Panc1 (cell line): ENCODE results near the genes CST4 and CST2.

- RRBS, 2 experiments = no CpG with 5 or more reads among the region's 9 CpGs
Observed at GRCh38 chr20:23083332-23083973, 2.7 kb downstream of the CD93 start.

GRCh38 chr20:23086762-23087427, 771 bp upstream of the CD93 start:
- RRBS, 2 experiments = 45 to 95% methylated on average over 3 of the region's 17 CpGs

DNA sequence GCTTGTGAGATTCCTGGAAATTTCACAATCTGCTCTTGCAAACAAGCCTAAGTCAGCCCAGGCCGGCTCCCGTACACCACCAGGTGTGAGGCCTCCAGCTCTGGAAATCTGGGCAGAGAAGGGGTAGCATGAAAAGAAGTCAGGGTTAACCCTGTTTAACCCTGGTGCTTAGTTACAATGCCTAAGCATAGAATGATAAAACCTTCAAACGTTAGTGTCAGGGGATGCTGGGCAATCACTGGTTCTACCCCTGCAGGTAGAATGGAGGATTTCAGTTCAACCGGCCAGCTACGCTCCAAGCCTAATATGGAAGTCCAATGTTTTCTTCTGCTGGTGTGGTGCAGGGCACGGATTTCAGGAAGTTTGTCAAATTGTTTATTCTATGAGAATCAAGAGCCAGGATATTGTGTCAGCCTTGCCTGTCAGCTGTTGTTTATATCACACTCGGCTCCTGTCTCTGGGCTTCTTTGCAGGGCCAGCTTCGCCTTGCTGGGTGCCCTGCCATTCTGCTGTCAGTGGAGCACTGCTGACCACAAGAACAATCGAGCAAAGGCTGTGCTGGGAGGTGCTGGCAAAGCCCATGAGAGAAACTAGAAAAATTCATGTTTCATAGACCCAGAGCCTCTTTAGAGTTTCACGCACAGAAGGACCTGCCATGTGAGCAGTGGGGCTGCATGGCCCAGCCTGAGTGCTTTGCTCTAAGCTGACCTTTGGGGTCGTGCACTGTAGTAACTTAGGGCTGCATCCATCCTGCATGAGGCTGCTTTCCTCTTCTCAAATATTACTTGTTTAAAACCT, 20.3 kb upstream of the CD93 start:
- RRBS, 2 experiments = no CpG with 5 or more reads among the region's 11 CpGs

DNA sequence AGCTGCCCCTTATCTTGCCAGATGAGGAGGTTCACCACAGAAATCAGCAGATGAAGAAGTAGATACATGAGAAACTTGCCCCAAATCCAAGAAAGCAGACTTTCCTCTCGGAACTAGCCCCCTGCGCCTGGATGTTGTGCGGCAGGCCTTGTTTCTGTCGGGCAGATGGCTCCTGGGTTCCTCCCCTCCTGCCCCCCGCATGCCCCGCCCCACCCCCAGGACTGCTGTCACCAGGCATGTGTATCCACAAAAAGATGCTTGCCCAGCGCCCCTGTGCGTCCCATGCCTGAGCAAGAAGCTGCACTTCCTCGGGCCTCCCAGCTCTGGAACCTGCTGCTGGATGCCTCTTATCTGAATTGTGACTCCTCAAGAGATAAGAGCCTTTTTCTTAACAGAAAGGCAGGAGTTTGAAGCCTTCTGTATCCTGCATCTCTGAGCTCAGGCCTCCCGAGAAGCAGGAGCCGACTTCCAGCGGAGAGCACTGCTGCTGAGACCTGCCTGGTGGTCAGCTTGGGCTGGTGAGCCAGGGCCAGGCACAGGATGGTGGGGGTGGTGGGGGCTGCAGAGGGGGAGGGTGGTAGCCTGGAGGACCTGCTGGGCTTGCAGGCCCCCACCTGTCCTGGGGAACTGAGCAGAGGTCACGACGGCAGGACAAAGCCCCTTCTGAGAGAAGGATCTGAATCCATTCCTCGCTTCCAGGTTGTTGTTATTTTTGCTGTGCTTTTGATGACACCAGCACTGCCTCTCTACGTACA, 35.4 kb upstream of the CD93 start:
- RRBS, 2 experiments = no CpG with 5 or more reads among the region's 16 CpGs

DNA sequence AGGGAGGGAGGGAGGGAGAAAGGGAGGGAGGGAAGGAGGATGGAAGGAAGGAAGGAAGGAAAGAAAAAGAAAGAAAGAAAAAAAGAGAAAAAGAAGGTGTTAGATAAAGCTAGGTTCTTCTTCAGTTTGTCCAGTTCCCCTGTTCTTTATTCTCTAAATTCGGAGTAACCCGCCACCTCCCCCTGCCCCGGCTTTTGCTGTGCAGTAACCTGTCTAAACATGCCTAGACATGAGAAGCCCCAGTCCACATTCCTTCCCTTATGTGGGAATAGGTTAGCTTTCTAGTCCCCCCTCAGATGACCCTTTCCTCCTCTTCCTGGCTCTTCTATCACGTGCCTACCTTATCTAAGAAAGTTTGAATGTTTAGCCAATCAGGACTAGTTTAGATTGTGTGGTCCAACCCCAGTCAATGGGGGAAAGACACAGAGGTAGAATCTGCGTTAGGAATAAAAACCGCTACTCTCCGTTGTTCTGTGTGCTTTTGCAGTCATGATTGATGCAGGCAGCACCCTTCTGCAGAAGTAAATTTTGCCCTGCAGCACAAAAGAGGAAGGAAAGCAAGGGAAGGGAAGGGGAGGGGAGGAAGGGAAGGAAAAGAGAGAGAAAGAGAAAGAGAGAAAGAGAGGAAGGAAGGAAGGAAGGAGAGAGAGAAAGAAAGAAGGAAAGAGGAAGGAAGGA, 69.0 kb upstream of the CD93 start:
- RRBS, 2 experiments = no CpG with 5 or more reads among the region's 7 CpGs

- RRBS, 2 experiments = 4% methylated on average over 5 of the region's 28 CpGs; no CpG with 5 or more reads in 1 of the 2 experiments
Observed at GRCh38 chr20:23361379-23361710, 637 bp upstream of the GZF1 start.

DNA sequence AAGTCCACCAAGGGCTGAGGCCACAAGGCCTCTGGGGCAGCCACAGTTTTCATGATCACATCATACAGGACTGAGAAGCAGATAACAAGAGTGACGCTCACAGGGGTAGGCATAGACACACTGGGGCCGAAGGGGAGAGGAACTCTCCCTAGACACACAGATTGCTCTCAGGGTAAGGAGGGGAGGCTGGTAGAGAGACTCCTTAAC, 224 bp downstream of the CST8 start:
- RRBS, 2 experiments = no CpG with 5 or more reads among the region's 2 CpGs

DNA sequence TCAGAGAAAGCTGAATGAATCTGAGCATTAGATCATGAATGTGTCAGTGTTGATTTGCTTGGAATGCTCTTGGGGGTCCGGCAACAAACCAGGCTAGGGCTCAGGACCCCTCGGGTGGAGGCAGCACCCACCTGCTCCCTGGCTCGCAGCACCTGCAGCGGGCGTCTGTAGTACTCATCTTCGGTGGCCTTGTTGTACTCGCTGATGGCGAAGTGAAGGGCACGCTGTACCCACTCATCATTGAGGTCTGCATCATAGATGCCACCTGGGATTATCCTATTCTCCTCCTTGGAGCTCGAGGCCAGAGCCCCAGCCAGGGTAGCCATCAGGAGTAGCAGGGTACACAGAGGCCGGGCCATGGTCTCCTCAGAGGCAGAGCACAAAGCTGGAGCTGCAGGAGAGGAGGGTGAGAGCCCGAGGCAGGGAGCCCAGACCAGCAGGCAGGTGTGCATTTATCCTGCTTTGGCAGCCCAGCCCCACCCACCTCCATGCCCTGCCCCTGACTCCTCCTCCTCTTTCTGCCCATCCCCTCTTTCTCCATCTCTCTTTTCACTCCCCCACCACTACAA, at the start of gene CST4:
CST4 (minus strand) TSS at position 428 of the 569 bp plus-strand sequence.
- RRBS, 2 experiments = 33% methylated on average over 1 of the region's 12 CpGs; no CpG with 5 or more reads in 1 of the 2 experiments

- RRBS, 2 experiments = no CpG with 5 or more reads among the region's 2 CpGs
Observed at GRCh38 chr20:23826641-23826840, at the start of gene CST2. Gene CST2, minus strand, starts transcription at chr20:23826729.

DNA sequence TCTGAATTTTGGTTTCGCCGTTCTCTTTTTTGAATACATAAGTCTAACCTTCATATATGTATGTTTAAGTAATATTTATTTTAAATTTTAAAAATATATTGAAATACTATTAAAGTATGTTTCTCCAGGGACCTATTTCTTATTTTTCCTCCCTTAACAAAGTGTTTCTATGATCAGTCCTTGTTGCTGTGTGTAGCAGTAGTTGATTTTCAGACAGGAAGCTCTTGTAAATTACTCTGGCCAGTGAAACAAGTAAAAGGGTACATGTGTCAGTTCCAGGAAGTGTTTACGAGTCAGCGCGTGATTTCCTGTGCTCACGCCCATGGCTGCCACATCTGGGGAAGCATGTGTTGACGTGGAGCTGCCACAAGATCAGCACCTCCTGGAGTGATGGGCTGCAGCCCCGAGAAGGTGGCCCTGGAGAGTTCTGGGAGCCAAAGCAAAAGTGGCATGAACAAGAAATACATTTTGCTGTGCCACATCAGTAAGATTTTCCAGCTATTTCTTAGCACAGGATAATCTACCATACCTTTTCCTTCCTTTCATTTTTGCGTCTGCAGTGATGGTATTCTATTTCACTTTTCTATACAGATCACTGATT, 38.7 kb upstream of the GGTLC1 start:
- RRBS, 2 experiments = no CpG with 5 or more reads among the region's 9 CpGs

- RRBS, 2 experiments = no CpG with 5 or more reads among the region's 7 CpGs
Observed at GRCh38 chr20:24095697-24096187, 107.2 kb upstream of the GGTLC1 start.

DNA sequence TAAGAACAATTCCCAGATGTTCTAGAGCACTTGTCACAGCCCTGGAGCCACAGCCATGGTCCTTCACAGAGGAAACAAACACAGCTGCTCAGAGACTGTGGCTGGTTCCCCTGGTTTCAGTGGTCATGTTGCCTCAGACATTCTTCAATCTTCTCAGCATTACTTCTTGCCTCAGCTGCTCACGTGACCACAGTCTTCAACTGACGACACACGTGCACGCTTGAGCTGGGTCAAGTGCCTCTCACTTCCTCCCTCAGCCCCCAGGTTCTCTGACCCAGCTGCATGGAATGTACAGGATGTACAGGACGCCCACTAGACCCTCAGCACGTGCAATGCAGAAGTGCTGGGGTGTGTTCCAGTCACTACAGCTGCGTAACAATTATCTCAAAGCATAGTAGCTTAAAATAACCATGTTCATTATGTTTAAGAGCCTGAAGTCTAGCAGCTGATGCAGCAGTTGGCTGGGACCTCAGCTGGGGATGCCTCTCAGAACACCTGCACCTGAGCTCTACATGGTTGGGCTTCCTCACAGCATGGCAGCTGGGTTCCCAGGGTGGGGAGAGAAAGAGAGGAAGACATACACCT, 159.9 kb upstream of the GGTLC1 start:
- RRBS, 2 experiments = no CpG with 5 or more reads among the region's 7 CpGs

DNA sequence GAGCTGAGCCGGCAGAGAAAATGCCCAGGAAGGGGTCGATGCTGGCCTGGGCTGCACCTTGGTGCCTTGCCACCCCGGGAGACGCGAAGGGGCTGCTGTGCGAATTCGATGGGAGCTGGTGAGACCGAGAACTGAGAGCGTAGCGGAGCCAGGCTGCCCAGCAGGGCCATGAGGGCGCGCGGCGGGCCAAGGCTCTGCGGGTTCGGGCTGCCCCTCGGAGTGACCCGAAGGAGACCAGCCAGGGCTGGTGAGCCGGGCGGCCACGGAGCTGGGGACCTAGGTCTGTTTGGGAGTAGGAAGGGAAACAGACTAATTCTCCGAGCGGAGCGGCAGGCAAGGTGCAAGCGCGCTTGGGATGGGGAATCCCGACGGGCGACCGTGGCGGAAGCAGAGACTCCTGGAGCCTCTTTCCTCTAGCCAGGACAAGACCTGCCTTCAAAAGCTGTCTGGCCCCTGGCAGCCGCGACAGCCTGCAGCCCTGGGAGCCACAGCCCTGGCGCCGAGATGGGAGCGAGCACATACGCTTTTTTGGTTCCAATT, 628 bp downstream of the SYNDIG1 start:
- RRBS, 2 experiments = 3 to 8% methylated on average over 3 of the region's 37 CpGs

DNA sequence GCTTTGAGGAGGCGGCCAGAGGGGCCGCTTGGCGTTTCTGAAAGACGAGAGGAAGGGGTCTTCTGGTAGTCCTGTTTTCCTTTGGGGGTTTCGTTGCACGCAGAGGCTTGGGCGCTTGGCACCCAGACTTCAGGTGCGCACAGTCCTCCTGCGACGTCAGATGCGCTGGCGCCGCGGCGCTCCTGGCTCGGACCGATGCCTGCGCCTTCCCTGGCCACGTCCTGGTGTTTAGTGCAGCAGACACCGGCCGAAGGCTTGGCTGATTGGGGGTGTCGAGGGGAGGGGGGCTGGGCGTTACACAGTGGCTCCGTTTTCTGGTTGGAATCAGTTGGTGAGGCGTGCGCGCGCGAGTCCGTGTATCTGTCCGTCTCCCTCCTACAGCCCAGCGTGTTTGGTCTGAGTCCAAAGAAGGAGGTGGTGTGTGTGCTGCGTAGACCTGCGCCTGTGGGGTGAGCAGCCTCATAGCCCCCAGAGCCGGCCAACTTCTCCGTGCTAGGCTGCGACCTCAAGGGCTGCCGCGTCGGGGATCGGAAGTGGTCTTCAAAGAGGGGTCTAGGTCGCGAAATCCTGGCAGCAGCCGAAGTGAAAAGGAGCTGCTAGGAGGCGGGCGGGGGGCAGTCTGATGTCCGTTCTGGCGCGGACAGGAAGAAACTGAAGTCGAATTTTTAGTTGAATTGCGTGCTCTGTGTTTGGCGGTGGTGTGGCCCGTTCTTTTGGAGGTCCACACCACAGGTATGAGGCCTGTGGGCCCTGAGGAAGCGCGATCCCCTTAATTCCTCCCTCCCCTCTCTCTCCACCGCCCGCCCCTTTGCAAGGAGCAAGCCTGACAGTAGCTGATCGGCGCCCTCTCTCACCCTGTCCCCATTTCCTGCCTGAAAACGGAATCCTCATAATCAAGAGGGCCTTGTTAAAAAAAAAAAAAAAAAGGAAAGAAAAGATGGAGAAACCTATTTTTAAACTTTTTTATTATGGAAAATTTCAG, 1.6 kb downstream of the SYNDIG1 start:
- RRBS, 2 experiments = no CpG with 5 or more reads among the region's 60 CpGs

DNA sequence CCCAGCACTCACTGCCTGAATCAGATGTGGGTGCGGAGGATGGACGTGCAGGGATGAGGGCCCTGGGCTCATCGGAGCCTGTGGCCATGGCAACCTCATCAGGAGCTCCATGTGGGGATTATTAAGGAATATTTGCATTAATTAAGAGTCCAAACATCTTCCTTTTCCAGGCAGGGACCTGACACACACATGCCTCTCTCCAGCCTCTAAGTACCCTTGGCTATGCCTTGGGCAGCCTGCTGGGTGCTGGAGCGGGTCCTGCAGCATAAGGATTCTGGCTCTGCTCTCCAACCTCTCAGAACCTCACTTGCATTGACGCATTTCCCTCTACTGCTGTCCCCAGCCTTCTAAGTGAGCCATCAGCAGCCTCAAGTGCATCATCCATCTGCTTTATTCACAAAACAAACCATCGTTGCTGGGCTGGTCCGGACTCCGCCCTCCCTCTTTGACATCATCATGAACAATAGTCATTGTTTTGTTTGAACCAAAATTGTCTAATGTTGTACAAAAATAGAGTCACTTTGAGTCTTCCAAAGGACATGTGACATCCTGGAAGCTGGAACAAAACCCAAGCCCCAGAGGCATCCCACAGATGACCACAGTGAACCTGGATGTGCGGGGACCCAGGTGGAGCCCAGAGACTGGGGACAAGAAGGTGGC, 229.9 kb downstream of the SYNDIG1 start:
- RRBS, 2 experiments = no CpG with 5 or more reads among the region's 9 CpGs

GRCh38 chr20:24998561-24999210, 6.1 kb upstream of the APMAP start:
- RRBS, 2 experiments = no CpG with 5 or more reads among the region's 9 CpGs

GRCh38 chr20:25013813-25014096, 21.2 kb upstream of the APMAP start:
- RRBS, 2 experiments = no CpG with 5 or more reads among the region's 8 CpGs

GRCh38 chr20:25015884-25016204, 23.3 kb upstream of the APMAP start:
- RRBS, 2 experiments = no CpG with 5 or more reads among the region's 7 CpGs

- RRBS, 2 experiments = 33% methylated on average over 1 of the region's 46 CpGs; no CpG with 5 or more reads in 1 of the 2 experiments
Observed at GRCh38 chr20:25032050-25033419, 25.4 kb downstream of the ACSS1 start.

DNA sequence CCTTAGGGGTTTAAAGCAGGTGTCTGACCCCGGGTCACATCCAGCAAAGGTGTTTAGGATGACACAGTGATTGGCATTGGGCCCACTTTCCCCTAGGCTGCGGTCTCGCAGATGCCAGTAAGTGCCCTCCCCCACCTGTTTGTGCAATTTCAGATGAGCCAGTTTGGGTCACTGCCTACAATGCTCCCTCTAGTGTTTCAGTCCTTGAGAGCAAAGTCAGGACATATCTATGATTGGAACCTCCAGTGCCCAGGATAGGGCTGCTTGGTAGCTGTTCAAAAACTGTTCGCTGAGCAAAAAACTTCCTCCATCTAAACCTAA, 5.3 kb downstream of the VSX1 start:
- RRBS, 2 experiments = no CpG with 5 or more reads among the region's 4 CpGs